Epithelial cell of prostate (primary cell): ENCODE measurements around a stretch of chr15.

- RRBS: no CpG with 5 or more reads among the region's 4 CpGs
Measured at GRCh38 chr15:99633751-99634502, 68.1 kb downstream of the MEF2A start.

- RRBS: no CpG with 5 or more reads among the region's 3 CpGs
Measured at GRCh38 chr15:99703171-99703468, 30.1 kb downstream of the LYSMD4 start.

DNA sequence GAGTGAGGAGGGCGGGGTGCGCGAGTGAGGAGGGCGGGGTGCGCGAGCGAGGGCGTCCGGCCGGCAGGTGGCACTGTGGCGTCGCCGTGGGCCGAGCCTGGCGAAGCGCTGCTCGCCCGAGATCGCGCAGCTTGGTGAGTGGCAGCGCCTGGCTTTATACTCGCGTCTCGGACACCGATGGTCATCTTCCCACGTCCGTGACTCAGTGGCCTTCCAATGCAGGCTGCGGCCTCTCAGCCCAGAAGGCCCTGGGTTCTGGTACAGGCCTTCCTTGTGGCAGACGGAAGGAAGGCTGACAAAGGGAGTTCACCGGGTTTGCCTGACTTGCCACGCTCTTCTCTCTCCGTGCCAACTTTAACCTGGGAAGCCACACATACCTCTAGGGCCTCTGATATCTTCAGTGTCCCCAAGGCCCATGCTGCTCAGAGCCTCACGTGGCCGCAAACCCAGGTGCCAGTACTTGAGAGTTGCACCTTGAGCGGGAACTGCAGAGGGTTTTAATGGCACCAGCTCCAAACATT, 195.2 kb upstream of the LYSMD4 start:
- RRBS: no CpG with 5 or more reads among the region's 35 CpGs

- RRBS: no CpG with 5 or more reads among the region's 5 CpGs
Measured at GRCh38 chr15:100042830-100043415, 298.9 kb downstream of the ADAMTS17 start.

DNA sequence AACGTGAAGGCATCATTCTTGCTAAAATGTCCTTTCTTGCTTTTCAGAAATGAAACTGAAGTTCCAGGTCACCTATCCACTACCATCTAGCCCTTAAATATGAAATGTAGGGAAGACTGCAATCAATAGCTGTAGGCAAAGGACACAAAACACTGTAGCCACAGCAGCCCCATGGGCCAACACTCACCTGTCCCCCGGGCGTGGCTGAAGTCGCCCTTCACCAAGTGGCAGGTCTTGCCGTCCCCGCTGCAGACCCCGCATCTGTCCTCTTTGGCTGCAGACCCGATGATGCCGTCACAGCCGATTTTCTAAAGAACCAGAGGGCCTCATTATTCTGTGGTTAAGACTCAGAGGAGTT, 245.6 kb downstream of the ADAMTS17 start:
- RRBS: no CpG with 5 or more reads among the region's 10 CpGs

GRCh38 chr15:100173205-100173854, 168.4 kb downstream of the ADAMTS17 start:
- RRBS: no CpG with 5 or more reads among the region's 4 CpGs

DNA sequence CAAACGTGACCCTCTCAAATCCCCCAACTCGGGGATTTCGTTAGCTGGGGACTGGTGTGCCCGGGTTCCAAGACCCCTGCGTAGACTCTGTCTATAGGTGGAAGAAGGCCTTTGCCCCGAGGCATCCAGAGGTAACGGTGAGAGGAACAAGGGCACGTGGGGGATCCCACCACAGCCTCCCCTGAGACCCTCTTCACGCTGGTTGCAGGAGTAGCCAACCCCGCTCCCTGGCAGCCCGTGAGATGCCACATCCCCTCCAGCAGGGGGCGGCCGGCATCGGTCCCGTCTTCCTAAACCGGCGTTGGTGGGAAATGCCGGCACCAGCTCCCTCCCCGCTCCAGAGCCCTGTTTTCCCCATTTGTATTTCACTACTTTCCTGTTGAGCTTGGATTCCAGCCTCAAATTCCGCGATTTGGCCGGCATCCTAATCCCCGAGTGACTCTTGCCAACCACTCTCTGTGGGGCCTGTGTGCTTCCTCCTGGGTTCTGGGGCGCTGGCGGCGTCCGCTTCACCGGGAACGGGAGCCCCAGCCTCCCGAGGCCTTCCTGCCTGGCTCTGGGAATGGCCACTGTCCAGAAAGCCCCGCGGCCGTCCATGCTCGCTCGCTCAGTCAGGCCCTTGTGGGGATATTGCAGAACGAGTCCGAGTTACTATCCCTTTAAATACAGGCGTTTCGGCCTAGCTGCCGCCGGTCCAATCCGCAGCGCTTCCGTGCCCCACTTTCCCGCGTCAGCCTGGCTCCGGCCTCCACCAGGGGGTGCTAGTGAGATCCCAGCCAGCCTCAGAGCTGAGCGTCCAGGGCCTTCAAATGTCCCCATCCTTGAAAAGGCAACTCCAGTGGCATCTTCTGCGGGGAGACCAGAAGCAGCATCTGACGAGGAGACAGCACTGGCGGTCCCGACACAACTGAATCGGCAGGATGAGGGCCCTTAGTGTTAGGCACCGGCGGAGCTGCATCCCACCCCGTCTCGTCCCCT, 8.1 kb upstream of the ADAMTS17 start:
- RRBS: 1% methylated on average over 18 of the region's 57 CpGs

- RRBS: no CpG with 5 or more reads among the region's 2 CpGs
Measured at GRCh38 chr15:100518258-100518624, 10.5 kb downstream of the CERS3 start.

GRCh38 chr15:100544541-100544943, 15.8 kb upstream of the CERS3 start:
- RRBS: 78% methylated on average over 23 of the region's 41 CpGs

GRCh38 chr15:100596680-100597347, 5.2 kb downstream of the LINS1 start:
- RRBS: no CpG with 5 or more reads among the region's 9 CpGs

DNA sequence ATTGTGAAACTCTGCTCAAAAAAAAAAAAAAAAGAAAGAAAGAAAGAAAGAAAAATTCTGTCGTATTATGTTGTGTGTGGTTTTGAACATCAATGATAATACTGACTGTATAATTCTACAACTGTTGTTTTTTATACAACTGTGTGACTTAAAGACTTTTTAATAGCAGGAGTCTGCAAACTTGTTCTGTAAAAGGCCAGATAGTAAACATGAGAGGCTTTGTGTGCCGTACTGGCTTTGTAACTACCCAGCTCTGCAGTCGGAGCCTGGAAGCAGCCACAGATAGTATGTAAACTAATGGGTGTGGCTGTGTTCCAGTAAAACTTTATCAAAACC, 11.8 kb downstream of the ASB7 start:
- RRBS: no CpG with 5 or more reads among the region's 3 CpGs

- RRBS: no CpG with 5 or more reads among the region's 4 CpGs
Measured at GRCh38 chr15:100694499-100695010, 92.2 kb downstream of the ASB7 start.

GRCh38 chr15:101070399-101071057, 151.4 kb downstream of the LRRK1 start:
- RRBS: no CpG with 5 or more reads among the region's 5 CpGs

GRCh38 chr15:101167574-101168652, 83.9 kb downstream of the CHSY1 start:
- RRBS: 4% methylated on average over 5 of the region's 14 CpGs

DNA sequence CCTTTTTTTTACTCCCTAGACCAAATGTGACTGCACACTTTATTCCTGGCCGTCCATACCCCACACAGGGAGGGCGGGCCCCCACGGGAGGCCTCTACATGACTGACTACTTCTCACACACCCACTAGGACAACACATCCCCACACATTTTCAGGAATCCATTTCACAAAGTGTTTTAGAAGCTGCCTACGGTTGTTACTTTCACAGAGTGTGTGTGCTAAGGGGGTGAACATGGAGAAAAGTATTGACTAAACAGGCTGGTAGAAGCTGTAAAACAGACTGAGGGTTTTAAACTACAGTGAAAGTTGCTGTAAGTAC, 67.9 kb downstream of the CHSY1 start:
- RRBS: no CpG with 5 or more reads among the region's 4 CpGs

DNA sequence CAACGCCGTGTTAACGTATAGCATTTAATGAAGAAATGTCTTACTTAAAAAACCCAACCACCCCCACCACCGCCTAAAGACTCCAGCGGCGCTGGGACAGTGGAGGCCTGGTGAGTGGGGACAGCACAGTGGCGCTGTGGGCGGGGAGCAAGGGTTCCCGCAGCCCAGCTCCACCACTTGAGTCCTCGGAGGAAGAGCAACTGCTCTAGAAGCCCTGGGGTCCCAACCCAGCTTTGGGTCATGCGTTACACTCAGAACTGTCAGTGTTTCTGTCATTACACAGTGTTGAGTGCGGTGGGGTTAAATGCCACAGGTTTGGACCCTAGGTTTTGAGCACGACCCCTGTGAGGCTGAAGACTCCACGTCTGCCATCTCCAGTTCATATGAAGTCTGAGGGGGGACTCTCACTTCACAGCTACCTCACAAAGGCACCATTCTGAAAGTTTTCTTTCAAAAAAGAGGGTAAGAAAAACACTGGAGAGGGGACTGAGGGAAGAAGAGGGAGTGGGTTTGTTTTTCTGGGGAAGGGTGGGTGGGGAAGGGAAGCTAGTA, 62.0 kb downstream of the CHSY1 start:
- RRBS: no CpG with 5 or more reads among the region's 14 CpGs

- RRBS: no CpG with 5 or more reads among the region's 32 CpGs
Measured at GRCh38 chr15:101192930-101194277, 58.4 kb downstream of the CHSY1 start.

DNA sequence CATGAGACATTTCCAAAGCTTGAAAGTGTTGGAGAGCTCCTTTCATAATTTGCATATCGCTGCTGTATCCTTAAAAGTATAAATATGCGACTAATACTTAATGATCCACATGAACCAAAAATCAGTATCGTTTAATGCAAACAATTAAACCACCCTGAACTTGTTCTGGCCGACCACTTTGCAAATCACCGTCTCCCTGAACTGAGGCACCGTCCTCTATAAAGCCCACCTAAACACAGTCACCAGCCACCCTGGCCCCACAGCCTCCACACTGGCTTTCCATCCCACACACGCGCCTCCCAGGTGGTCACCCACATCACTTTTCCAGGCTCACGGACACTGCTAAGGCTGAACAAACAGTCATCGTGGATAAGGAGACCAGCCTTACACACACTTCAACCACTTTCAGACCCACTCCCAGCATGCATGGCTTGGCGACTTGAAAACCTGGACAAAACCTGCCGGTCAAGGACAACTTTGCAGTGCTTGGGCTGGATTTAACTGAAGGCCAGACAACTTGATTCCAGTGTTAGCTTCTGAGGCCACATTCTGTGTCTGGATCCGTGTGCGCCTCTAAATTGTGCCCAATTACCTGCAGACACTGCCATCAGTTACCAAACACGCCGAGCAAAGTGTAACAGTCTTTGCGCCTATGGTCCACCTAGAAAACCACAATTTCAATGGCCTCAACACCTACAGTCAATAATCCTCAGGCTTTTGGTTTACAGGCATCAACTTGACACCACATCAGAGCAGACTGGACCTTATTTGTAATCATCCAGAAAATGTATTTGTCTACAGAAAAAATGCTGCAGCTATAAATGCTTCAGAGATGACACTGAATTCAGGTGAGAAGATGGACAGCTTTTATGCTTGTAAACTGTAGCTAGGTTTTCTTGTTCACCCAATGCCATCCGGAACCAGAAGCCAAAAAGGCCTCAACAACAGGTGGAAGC, 8.3 kb downstream of the CHSY1 start:
- RRBS: no CpG with 5 or more reads among the region's 18 CpGs

- RRBS: no CpG with 5 or more reads among the region's 8 CpGs
Measured at GRCh38 chr15:101246408-101247099, 5.3 kb downstream of the CHSY1 start.

- RRBS: no CpG with 5 or more reads among the region's 29 CpGs
Measured at GRCh38 chr15:101398198-101398912, 91.2 kb downstream of the PCSK6 start.